AG04450 (cell line): ENCODE data around the gene CR1.

- CAGE, long polyA plus RNA: no peak
- RRBS: no CpG with 5 or more reads among the region's 4 CpGs
Measured at GRCh38 chr1:206952156-206952592, 5.9 kb upstream of the PIGR start.

GRCh38 chr1:207024280-207024744, 8.2 kb downstream of the C1orf116 start:
- CAGE, long polyA plus RNA: no peak
- RRBS: no CpG with 5 or more reads among the region's 5 CpGs

DNA sequence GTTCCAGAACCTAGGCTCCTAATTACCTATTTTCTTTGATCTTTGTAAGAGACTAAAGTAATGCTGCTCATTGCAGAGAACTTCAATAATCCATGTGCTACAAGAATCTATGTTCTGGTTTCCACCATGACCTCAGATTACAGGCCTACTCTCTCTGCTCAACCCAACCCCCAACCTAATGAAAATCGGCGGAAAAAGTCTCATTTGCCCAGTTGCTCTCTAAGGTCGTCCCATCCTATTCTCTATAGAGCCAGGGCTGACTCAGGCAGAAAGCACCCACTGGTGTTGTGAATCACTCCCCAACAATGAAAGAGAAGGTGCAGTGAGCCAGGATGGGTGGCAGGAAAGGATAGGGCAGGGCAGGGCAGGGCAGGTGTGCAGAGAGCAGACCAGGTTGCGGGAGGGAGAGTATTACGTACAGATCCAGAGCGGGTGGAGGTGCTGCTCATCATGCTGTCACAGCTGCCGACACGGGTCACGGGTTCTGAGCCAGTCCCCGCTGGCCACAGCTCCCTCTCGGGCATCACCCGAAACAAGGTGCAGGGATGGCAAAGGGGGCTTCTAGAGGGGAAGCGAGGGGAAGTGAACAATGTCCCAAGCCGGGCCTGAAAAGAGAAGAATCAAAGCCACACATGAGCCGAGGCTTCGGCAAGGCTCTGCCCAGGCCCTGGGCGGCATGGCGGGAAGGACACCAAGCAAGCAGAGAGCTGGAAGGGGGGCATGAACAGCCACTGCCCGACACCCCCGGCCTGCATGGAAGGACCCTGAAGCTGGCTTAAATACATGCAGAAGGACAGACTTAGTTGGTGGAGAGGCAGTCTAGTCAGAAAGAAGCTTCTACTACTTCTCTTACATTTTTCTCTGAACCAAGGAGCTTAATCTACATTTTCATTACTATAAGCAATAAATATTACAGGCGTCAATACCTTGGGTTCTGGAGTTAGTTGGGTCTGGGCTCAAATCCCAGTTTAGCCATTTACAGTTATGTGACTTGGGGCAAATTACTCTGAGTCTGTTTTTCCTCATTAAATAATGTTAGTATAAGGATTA, 5.2 kb downstream of the C1orf116 start:
- CAGE, long polyA plus RNA: no peak
- RRBS: no CpG with 5 or more reads among the region's 21 CpGs

DNA sequence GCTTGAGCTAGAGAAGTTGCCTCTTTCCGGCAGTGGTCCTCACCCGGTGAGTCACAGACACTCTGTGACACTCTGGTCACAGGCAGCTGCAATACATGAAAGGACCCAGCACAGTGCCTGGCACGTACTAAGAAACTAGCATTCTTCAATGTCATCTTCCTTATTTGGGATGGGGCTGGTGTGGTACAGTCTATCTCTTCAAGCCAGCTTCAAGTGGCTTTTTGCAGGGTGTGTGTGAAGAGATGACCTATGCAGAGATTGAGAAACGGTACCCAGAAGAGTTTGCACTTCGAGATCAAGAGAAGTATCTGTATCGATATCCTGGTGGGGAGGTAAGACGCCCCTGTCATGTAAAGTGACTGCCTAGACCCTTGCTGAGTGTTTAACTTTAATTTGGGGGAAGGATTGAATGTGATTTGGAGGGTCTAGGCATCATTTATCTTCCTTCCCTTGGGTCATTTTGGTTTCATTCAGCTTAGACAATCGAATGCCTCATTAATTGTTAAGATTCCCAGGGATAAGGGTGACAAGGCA, 16.2 kb downstream of the PFKFB2 start:
- CAGE, long polyA plus RNA: no peak
- RRBS: no CpG with 5 or more reads among the region's 8 CpGs

DNA sequence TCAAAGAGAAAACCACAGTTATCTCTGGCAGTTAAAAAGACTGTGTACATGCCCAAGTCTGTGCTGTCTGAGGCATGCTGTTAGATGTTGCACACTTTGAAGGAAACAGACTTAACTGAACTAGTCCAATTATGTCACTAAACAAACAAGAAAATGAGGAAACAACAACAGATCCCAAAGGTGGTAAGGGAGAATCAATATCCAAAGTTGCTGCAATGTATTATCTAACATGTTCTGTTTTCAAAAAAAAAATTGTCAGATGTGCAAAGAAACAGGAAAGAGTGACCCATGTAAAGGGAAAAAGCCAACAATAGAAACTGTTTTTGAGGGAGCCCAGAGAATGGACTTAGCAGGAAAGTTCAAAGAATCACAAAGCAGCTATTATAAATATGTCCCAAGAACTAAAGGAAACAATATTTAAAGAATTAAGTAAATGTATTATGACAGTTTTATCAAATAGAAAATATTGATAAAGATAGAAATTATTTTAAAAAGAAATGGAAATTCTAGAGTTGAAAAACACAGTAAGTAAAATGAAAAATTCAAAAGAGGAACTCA, 24.7 kb downstream of the C4BPA start:
- CAGE, long polyA plus RNA: no peak

DNA sequence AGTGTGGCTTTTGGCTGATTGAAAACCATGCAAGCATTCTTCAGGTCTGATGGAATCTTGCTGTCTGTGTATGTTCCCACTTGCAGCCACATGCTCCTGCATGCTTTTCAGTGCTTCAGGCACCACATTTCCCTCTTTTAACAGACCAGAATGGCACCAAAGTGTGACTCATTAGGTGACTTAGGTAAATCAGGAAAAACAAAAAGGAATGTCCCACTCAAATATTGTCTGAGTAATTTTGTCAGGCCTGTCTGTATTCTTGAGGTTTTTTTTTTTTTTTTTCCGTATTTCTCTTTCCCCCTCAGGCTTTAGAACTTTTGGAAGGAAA, 80.7 kb upstream of the CD55 start:
- CAGE, long polyA plus RNA: no peak
- RRBS: no CpG with 5 or more reads among the region's 1 CpG

GRCh38 chr1:207308838-207309061, 12.7 kb upstream of the CD55 start:
- CAGE, long polyA plus RNA: no peak

- CAGE, long polyA plus RNA: no peak
- RRBS: no CpG with 5 or more reads among the region's 4 CpGs
Measured at GRCh38 chr1:207309640-207310300, 11.7 kb upstream of the CD55 start.

- CAGE, long polyA plus RNA: no peak
Measured at GRCh38 chr1:207316025-207316557, 5.4 kb upstream of the CD55 start.

GRCh38 chr1:207322710-207323531, 1.4 kb downstream of the CD55 start:
- CAGE, long polyA plus RNA: no peak
- RRBS: no CpG with 5 or more reads among the region's 3 CpGs

GRCh38 chr1:207414574-207415212, 39.4 kb upstream of the CR2 start:
- CAGE, long polyA plus RNA: no peak
- RRBS: no CpG with 5 or more reads among the region's 4 CpGs

GRCh38 chr1:207453569-207453932, 577 bp upstream of the CR2 start:
- CAGE, long polyA plus RNA: no peak

DNA sequence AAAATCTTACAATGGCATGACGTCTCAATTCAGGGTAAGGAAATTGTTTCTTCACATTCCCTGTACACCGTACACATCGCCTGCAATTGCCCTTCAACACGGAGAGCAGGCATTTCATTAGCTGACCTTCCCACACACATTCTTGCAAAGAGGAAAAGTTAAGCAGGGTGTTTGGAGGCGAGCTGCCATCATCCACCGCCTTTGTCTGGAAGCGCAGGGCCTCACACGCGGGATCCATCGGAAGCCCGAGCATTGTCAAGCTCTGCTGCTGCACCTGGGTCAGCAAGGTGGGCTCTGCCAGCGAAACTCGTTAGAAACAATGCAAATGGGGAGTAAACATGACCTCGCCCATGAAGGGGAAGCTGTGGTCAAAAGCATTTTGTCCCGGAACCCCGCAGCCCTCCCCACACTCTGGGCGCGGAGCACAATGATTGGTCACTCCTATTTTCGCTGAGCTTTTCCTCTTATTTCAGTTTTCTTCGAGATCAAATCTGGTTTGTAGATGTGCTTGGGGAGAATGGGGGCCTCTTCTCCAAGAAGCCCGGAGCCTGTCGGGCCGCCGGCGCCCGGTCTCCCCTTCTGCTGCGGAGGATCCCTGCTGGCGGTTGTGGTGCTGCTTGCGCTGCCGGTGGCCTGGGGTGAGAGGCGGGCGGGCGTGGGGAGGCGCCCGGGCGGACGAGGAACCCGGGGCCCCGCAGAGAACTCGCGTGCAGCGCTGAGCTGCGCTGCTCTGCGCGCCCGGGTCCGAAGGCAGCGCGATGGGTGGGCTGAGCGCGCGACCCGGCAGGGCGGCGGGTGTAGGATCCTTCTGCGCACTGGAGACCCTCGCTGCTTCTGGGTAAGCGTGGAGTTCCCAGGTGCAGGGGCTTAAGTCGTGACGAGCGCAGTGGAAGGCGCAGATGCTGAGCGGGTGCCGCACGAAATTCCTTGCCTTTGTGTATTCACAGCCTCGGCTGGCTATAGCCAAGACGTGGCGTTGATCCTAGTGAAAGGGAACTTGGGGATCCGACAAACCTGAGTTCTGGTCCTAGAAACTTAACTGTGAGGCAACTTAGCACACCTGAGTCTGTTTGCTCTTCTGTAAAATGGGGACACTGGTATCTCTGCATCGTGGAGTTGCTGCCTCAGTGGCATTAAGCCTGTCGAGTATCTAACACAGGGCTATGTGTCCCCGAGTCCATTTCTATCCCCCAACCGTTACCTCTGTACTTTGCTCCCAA, at the start of gene CR1:
CR1 (plus strand) TSS at position 407 of the 1,220 bp plus-strand sequence.
- CAGE, long polyA plus RNA: no peak
- RRBS: 3% methylated on average over 19 of the region's 73 CpGs

GRCh38 chr1:207519593-207520192, 23.7 kb downstream of the CR1 start:
- CAGE, long polyA plus RNA: no peak
- RRBS: no CpG with 5 or more reads among the region's 14 CpGs

DNA sequence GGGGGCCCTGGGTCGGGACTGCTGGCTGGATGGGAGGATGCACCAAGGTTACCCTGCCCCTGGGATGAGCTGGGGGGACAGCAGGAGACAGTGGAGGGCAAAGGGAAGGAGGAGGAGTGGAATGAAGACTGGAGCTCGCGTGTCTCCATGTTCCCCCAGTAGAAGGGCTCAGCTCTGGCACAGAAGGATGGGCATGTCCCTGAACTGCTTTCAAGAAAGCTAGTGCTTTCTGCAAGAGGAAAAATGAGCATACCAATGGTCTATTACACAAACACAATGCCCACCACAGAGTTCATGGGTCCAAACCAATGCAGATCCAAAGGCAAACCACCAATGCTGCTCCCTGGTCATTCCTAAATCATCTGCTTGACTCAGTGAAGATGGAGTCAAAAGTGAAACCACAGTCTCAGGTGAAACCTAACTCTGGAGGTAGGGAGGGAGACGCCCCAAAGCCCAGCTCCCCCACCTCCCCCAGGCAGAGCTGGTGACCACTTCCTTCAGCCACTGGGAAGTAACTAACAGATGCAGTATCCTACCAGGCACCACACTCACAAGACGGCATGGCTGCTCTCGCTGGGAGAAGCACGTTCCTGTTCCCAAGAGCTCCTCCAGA, 55.0 kb downstream of the CD46 start:
- CAGE, long polyA plus RNA: no peak
- RRBS: no CpG with 5 or more reads among the region's 7 CpGs

DNA sequence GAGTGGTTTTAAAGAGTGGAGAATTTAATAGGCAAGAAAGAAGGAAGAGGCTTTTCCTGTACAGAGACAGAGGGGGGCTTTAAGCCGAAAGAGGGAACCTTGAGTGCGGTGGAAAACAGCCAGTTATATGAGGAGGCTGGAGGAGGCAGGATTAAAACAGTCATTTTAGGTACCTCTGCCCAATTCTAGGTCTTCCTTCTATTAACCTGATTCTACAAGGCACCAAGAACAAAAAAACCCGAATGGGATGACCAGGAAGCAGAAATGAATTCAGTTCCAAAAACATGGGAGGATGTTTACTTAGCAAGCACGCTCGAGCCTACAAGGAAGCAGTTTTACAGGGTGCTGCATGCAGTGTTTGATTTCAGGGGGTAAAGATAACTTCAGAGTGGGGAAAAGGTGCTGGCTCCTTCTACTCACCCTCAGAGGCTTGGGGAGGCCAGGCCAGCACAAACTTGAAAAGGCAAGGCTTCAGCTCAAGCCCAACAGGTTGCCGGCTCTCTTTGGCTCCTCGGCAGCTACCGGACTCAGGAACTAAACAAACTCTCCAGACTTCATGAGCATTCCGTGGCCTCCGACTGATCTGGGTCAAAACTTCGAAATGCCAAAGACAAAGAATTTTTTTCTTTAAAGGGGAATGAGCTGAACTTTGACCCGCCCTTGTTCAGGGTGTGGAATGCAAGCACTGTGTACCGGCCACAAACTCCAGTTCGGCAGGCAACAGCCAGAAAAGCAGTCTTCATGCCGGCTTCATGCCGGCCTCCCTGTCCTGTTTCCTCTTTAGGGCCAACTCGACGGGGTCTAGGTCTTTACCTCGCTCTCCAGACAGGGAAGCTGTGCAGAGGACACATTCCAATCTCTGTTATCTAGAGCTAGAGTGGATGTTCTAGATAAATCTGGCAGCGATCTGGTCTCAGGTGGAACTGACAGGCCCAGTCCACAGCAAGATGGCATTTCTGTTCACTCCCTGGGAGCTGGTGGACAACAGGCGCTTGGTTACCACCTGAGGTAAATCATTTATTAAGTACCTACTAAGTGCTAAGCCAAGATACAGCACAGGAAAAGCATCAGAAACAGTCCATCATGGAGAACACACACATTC, 74.8 kb downstream of the CD46 start:
- CAGE, long polyA plus RNA: no peak
- RRBS: 80% methylated on average over 2 of the region's 21 CpGs

- CAGE, long polyA plus RNA: no peak
- RRBS: no CpG with 5 or more reads among the region's 5 CpGs
Measured at GRCh38 chr1:207885214-207885647, 25.7 kb downstream of the CD34 start.

DNA sequence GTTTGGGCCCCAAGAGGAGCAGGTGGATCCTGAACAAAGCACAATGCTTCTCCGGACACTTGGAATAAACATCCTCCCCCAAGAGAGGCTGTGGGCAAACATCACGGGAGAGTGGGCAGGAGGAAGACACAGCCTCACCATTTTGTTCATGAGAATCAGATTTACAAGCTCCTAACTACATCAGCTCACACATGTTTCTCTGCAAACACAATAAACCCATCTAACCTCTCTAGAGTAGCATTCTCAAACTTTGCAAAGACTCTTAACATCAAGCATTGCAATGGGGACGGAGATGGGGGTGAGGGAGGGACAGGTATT, 18.0 kb downstream of the CD34 start:
- CAGE, long polyA plus RNA: no peak
- RRBS: no CpG with 5 or more reads among the region's 3 CpGs

GRCh38 chr1:207909615-207910110, 1.3 kb downstream of the CD34 start:
- CAGE, long polyA plus RNA: no peak
- RRBS: no CpG with 5 or more reads among the region's 8 CpGs

GRCh38 chr1:207961684-207962019, 50.7 kb upstream of the CD34 start:
- CAGE, long polyA plus RNA: no peak